ENCODE measurements around a stretch of chr19.

GRCh38 chr19:53332924-53333480 lies 547 bp upstream of the ZNF845 start:
- PRO-cap = no peak

GRCh38 chr19:53463251-53463837 lies 4.2 kb upstream of the ZNF813 start:
- PRO-cap = no peak

GRCh38 chr19:53511719-53512366 lies 26.1 kb upstream of the ZNF331 start:
- PRO-cap = no peak

DNA sequence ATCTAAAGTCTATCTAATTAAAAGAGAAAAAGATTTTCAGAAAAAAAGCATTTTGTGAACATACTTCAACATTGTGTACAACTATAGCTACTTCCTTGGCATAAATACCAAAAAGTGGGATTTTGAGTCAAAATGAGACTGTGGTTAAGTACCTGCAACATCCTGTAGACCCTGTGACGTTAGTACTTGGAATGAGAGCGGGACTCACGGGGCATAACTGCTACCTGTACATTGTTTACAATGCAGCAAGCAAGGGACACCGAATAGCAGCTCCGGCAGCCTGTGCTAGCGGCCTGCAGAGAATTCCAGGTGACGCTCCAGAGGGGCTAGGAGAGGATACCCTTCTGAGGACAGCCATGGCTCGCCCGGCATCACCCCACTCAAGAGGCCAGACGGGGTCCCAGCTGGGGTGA lies 860 bp upstream of the ZNF331 start:
- PRO-cap = unidirectional peak, plus-strand start at position 240 of the sequence

DNA sequence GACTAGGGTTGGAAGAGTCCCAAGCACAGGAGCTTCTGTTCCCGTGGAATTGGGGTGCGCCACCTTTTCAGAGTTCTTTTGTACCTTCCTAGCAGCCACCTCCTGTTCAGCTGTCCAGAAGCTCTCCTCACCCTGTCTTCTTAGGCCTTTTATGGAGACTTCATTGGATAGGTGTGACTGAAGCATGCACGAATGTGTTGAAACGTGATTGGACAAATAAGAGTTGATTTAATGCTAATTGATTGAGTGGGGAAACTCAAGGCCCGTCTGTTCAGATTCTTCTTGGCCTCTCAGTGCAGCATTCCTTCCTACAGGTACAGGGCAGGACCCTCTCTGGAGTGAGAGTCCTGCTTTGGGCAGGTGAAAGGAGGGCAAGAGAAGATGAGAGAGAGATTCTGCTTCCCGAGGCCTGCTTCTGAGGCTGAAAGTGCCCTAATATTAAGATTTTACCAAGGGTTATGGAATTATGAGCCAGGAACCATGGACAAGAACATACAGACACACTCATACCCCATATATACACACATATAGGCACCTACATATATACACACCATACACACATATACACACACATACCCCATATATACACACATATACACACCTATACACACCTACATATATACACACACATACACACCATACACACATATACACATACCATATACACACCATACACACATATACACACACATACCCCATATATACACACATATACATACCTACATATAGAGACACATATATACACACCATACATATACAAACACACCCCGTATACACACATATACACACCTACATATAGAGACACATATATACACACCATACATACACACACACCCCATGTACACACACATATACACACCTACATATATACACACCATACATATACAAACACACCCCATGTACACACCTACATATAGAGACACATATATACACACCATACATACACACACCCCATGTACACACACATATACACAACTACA lies 20.6 kb downstream of the ZNF331 start:
- PRO-cap = no peak

DNA sequence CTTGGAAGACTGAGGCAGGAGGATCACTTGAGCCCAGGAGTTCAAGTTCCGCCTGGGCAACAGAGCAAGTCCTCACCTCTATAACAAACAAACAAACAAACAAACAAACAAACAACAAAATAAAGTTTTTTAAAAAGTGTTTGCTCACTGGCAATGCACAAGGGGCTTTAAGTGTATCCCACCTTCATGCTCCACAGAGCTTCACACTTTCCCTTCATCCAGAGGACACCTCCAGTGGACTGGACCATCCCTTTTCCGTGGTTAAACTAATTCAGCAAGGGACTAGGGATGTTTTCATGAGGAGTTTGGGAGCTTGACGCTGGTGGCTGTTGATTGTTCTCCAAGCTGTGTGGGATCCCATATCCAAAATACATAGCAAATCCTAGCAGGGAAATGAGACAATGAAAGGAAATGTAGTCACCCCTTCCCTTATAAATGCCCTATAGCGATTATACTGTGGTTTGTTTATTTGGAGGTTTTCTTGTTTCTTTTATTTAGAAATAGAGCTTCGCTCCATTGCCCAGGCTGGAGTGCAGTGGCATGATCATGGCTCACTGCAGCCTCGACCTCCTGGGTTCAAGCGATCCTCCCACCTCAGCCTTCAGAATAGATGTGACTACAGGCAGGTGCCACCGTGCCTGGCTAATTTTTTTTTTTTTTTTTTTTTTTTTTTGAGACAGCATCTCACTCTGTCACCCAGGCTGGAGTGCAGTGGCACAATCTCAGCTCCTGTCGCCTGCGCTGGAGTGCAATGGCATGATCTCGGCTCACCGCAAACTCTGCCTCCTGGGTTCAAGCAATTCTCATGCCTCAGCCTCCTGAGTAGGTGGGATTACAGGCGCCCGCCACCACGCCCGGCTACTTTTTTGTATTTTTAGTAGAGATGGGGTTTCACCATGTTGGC lies 31.5 kb upstream of the DPRX start:
- PRO-cap = no peak

GRCh38 chr19:53809810-53810304 lies 14.3 kb downstream of the NLRP12 start:
- PRO-cap = no peak

DNA sequence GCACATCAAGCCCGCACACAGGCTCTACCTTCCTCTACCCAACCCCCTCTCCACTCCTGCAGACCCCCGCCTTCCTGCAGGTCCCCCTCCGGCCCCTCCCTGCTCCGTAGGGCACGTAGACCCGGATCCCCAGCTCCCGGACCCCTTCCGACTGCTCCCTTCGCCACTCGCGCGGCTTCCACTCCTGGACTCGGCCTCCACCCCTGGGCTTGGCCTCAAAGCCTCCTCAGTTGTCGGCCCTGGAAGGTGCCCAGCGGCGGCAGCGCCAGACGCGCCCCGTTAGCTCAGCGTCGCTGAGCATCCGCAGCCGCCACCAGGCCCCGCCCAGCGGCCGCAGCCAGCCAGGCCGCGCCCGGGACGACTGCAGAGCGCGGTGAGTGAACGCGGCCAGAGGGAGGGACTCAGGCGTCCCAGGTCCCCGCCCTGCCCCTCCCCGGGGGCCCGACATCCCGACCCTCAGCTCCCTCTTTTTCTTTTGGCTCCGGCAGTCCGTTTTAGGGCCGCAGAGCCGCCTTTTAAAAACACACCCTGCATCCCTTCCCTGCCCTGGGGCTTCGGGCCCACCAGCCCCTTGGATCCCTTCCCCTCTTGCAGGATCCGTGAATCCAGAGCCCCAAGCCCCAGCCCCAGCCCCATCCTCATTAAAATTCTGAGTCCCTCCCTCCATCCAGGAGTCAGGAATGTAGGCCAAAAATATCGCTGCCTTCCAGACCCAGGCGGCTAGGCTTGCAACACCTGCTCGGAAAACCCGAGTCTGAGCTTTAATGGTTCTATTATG lies 1.4 kb upstream of the MYADM start:
- PRO-cap = bidirectional peak, plus-strand start at position 366 of the sequence, minus-strand start at position 305 of the sequence

GRCh38 chr19:53908031-53908474 lies 1.0 kb upstream of the CACNG7 start:
- PRO-cap = no peak

- PRO-cap = no peak
Observed at GRCh38 chr19:53908475-53908875, 603 bp upstream of the CACNG7 start.

- PRO-cap = no peak
Observed at GRCh38 chr19:53981928-53982603, 9.4 kb upstream of the CACNG6 start.

DNA sequence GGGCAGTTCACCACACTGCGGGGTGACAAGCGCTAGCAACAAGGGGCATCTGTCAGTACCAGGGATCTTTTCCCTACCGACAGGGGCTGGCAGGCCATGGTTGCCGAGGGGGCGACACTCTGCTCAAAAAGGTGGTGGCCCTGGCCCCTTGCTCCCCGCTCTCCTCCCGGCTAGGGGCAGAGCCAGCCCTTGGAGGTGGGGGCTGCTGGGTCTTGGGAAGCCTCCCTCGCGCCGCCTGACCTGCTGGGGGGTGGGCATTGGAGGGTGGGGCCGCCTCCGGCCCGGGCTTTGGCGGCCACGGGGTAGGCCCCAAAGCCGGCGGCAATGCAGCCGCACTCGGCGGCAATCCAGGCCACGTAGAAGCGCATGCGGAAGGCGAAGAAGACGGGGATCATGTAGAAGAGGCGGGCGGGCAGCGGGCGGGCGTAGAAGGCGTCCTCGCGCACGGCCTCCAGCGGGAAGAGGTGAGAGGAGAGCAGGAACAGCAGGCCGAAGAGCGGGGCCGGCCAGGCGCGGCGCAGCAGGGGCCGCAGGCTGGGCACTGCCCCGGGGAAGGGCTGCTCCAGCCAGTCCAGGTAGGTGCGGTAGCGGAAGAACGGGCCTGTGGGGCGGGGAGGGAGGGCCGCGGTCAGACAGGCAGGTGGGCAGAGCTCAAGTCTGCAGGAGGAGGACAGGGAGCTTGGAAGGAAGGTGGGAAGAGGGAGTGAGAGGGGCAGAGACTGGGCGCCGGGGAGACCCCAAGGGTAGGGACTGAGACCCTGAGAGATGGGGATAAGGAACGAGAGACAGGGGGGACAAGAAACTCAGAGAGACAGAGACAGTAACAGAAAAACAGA lies 7.8 kb upstream of the TMC4 start:
- PRO-cap = no peak

DNA sequence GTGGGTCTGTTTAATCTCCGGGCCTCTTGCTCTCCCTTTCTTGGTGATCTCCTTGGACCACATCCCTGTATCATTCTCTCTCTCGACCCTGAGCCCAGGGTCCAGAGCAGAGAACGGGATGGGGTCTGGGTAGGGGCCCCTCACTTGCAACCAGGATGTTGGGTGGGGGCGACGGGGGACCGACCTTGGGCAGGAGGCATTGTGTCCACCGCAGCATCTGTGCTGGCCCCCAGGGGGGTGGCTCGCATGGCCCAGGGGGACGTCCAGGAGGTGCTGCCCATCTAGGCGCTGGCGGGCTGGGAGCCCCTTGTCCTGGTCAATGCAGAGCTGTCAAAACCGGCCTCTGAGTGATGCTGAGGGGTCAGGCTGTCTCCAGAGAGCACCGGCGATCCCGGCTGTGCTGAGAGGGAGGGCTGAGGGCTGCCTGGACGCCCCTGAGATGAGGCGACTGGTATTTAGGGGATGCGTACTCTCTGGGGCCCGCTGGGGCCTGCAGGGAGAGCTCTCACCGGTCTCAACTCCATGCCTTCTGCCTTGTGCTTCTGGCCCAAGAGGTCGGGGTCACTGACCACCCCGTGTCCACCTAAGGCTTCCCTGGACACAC lies 8.4 kb downstream of the RPS9 start:
- PRO-cap = no peak

GRCh38 chr19:54209599-54210587 lies 9.2 kb downstream of the RPS9 start:
- PRO-cap = bidirectional peak, plus-strand start at chr19:54210233, minus-strand start at chr19:54209922

- PRO-cap = no peak
Observed at GRCh38 chr19:54242557-54243021, 14.5 kb downstream of the LILRB5 start.

DNA sequence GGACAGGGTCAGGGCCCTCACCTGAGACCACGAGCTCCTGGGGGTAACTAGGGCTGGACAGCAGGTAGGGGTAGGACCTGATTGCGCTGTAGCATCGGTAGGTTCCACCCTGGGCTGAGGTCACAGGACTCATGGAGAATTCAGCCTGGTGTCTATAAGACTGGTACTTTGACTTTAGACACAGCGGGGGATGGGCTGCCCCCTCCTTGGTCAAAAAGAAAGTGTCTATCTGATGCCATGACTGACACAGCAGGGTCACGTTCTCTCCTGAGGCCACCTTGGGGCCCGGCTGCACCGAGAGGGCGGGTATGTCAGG lies 2.4 kb downstream of the LILRB5 start:
- PRO-cap = no peak

- PRO-cap = no peak
Observed at GRCh38 chr19:54435323-54436020, 13.5 kb upstream of the LENG8 start.

DNA sequence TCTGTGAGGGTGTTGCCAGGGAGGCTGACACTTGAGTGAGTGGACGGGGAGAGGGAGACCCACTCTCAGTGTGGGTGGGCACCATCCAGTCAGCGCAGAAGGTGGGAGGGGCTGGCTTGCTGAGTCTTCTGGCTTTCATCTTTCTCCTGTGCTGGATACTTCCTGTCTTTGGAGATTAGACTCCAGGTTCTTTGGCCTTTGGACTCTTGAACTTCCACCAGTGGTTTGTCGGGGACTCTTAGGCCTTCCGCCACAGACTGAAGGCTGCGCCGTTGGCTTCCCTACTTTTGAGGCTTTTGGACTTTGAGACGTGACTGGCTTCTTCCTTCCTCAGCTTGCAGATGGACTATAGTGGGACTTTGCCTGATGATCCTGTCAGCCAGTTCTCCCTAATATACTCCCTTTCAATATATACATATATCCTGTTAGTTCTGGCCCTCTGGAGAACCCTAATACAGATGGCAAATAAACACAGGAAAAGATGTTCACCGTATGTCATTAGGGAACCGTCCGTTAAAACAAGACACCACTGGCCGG lies 4.2 kb upstream of the LENG8 start:
- PRO-cap = bidirectional peak, plus-strand start at position 351 of the sequence, minus-strand start at position 254 of the sequence

GRCh38 chr19:54458298-54458860 lies 5.2 kb downstream of the LENG9 start:
- PRO-cap = no peak

DNA sequence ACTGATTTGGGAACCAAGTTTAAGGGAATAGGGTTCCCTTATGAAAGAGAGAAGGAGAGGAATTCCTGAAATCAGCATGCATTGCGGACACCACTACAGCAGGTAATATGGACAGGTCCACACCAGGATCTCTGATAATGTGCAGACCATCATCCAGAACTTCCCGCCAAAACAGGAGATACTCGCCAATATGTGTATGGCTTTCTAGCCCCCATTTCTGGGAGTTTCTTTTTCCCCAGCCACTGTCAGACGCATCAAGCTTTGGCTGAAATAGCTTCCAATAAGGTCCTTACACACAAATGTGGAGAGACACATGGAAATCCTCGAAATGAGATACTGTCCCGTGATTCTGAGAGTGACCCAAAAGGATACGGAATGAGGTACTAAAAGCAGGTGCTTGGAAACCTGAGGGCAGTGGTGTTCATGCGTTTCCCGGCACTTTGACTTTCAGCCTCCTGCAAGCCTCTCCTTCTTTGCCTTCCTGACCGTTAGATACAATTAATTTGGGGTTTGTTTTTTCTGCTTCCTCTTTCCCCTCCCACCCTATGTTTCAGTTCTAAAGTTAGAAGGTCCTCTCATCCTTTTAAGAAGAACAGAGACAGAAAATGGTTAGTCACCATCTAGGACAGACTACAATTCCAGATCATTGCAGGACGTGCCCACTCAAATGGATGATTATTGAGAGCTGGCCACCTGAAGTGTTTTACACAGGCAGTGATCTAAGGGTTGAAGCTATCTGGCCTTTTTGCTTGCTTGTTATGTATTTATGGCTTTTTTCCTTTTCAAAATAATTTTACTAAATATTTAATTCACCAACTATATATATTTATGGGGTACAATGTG lies 1.9 kb upstream of the LILRB4 start:
- PRO-cap = no peak

All from mucosa of descending colon (tissue), 1 donor.